Choroid plexus epithelial cell (primary cell): ENCODE measurements around a stretch of chr4.

DNA sequence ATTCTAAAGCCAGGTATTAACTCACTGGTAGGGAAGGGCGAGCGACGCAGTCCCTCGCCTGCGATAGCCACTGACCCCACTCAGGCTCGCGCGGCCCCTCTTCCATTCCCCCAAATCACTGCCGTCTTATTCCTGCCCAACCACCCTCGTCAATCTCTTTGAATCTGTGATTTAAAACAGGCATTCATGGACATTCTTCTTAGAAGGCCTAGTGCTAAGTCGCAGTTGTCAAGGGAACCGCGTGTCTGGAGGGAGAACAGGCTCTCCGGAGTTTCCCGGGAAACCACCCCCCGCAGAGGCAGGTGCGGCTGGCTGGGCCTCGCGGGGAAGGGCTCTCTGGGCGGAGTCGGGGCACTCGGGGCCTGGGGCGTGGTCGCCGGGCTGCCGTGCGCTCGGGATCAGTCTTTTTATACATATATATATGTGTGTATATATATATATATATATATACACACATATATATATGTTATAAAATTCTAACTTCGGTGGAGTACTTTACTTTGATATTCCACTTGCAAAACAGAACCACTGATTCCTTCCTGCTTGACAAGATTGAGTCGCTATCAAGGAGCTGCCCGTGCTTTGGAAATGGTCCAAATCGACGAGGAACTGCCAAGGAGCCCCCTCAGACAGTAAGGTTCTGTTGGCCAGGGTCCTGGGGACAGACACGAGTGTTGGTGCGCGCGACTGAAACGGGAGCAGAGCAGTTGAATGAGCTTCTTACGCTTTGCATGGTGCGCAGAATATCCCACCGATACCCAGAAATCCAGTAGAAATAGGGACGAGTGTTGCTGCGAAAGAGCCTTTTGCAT, 52.1 kb upstream of the TRIM2 start:
- RRBS = under 1% methylated on average over 8 of the region's 43 CpGs

DNA sequence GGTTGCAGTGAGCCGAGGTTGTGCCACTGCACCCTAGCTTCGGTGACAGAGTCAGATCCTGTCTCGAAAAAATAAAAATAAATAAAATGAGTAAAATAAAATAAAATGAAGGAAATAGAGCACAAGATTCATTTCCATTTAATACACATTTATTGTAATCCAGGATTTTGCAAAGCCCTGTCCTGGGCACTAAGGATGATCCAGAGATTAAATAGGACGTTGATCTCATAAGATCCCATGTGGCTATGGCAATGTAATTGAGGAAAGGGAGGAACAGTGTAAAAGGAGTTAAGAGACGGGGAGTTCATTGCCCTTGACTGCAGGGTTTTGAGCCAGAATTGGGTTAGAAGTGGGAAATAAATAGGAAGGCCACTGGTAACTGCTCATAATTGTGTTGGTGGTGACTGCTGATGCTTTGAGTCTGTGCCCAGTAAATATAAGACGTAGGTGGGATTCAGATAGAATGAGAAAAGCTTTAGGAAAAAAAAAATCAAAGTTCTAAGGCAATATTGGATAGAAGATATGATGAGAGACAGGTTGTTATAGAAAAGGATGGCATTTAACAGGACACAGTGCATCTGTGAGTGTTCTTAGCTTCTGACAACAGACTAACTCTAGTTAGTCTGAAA, 15.7 kb downstream of the TRIM2 start:
- RRBS = no CpG with 5 or more reads among the region's 6 CpGs

- RRBS = no CpG with 5 or more reads among the region's 10 CpGs
Observed at GRCh38 chr4:153471387-153472394, 5.5 kb downstream of the TMEM131L start.

DNA sequence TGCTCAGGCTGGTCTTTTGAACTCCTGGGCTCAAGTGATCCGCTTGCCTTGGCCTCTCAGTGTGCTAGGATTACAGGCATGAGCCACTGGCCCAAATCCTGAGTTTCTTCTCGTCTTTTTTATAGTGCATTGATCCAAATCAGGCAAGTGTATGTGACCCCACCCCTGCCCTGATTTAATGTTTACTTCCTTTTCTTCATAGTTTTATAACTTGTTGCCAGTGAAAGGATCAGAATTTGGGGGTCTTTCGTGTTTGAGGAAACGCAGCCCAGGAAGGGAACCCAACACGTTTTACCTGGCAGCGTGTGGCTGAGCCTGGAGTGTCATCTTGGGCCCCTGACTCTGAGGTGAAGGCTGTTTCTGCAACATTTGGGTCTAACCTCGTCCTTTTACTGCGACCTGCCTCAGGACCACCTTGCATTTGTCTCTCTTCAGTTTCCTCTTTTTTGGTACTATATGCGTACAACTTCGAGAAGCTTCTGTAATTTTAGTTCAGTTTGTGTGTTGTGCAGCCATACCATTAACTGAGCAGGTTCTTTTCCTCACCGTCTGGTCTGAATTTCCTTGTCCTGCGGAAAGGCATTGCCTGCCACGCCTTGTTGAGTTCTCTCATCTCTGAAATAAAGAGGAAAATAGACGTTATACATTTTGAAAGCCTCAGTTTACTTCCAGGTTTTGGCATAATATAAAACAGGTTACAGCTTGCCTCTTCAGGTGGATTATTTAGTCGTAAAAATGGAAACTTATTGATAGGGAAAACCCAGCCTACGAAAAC, 61.5 kb downstream of the TMEM131L start:
- RRBS = no CpG with 5 or more reads among the region's 16 CpGs

DNA sequence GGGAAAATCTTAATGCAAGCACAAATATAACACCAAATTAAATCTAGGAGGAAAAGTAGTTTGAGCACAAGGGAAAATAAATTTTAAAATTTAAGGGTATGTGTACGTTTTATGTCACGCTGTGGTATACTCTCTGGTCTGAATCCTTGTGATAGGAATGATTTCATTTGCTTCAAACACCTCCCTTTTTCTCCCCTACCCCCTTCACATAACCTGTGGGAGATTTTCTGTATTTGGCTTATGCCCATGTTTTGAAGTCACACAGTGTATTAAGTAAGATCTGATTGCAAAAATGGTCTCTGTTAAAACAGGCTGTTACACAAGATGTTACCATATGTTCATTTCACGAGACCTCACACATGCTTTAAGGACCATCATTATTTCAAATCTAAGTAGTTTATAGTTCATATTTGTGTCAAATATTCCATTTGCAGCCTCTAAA, 63.4 kb downstream of the TMEM131L start:
- RRBS = no CpG with 5 or more reads among the region's 3 CpGs

DNA sequence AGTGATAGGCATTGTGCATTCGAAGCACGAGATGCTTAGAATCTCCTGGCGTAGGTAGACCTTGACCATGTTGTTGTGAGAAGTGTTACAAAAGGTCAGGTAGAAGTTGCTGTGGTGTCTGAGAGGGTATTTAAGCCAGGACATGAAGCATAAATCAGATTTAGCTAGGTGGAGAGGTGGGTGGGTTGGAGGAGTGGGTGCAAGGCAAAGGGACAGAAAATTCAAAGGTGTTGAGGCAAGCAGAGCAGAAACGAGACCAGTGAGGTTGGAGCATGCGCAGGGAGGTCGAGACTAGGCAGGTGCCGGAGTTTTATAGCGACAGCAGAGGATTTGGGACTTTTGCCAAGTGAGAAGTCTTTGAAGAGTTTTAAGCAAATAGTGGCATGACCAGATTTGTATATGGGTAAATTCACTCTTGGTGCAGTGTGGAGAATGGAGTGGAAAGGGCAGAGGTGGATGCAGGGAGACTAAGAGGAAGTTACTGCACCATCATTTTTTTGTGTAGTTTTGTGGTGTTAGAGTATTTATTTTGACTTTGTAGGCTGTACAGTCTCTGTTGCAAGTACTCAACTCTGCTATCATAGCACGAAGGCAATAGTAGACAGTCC, 107.0 kb upstream of the TLR2 start:
- RRBS = no CpG with 5 or more reads among the region's 9 CpGs

GRCh38 chr4:153655620-153656407, 28.3 kb upstream of the TLR2 start:
- RRBS = no CpG with 5 or more reads among the region's 6 CpGs

DNA sequence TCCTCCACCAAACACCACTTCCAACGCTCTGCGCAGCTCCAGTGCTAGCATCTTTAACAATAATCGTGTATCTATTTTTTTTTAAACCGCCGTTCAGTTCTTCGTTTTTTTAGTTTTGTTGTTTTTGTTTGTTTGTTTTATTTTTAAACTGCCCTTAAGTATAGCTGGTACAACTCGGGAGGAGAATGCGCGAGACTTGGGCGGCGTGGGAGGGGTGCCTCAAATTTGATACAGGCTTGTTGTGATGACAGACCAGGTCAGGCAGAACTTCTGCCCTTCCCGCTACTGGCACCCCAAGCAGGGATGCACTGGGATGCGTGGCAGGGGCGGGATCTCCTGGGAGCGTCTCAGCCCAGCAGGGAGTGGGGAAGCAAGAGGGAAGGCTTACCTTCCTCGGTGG, 937 bp downstream of the SFRP2 start:
- RRBS = no CpG with 5 or more reads among the region's 16 CpGs

- RRBS = 2% methylated on average over 15 of the region's 66 CpGs
Observed at GRCh38 chr4:153790689-153791837, 2.2 kb upstream of the SFRP2 start.

DNA sequence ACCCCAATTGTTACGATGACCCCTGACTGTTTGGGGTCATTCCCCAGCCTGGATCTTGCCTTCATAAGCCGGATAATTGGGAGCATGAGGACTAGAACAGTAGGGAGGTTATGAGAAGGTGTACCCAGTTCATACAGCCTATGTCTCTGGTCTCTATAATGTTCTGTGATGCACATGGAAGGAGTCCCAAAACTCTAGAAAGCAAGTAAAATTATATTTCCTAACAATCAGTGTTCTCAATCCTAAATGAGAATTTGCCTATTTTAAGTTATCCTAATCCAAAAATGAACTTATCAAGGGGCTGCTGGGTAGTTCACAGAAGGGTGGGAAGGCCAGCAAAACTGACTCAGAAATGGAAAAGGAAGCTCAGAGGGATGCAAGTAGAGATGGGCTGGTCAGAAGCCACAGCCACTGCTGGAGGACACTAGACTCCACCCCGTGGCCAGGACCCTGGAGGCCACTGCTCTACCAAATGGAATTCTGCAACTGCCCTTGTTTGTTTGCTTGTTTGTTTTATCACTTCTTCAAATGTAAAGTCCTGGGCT, 254.9 kb upstream of the SFRP2 start:
- RRBS = no CpG with 5 or more reads among the region's 3 CpGs

DNA sequence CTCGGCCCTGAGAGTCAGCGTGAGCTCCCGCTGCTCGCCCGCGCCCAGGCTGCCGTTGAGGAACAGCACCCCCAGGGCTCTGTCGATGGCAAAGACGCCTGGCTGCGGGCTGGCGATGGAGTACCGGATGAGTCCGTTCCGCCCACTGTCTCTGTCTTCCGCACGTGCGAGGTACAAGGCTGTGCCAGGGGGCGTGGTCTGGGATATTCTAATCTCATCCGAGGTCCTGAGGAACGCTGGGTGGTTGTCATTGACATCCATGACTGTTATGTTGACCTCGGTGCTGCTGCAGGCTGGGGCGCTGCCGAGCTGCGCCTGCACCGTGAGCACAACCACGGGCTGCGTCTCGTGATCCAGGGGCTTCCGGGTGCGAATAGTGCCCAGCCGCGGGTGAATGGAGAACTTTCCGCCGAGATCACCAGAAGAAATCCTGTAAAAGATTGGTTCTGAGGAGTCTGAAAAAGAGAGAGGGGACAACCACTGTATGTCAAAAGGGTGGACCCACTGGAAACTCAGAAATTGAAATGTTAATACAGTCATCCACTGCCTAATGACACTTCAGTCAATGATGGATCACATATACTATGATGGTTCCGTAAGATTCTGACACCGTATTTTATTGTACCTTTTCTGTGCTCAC, 158.4 kb downstream of the DCHS2 start:
- RRBS = no CpG with 5 or more reads among the region's 36 CpGs

- RRBS = no CpG with 5 or more reads among the region's 6 CpGs
Observed at GRCh38 chr4:154550691-154550940, 416 bp upstream of the PLRG1 start.

GRCh38 chr4:154577233-154577798, 13.2 kb downstream of the FGA start:
- RRBS = no CpG with 5 or more reads among the region's 3 CpGs

- RRBS = no CpG with 5 or more reads among the region's 6 CpGs
Observed at GRCh38 chr4:154605486-154606664, 6.6 kb downstream of the FGG start.

- RRBS = no CpG with 5 or more reads among the region's 3 CpGs
Observed at GRCh38 chr4:154615508-154615870, 3.0 kb upstream of the FGG start.

DNA sequence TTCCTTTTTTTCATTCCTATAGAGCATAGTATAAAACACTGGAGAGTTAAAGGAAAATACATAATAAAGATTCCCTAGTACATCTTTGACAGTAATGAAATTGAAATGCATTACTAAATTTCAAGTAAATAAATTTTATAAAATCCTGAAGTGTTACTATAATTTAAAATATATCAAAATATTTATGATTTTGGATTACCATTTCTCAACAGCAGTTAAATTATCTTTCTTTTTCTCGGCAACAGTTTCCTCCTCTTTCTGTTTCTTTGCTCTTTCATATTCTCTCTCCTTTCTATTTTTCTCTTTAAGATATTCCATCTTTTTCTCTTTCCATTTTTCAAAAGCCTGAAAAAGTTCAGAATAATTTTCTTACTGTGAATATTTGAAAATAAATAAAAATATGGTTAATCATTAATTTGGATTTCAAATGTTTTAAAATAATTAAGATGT, 24.0 kb downstream of the MAP9 start:
- RRBS = no CpG with 5 or more reads among the region's 1 CpG

DNA sequence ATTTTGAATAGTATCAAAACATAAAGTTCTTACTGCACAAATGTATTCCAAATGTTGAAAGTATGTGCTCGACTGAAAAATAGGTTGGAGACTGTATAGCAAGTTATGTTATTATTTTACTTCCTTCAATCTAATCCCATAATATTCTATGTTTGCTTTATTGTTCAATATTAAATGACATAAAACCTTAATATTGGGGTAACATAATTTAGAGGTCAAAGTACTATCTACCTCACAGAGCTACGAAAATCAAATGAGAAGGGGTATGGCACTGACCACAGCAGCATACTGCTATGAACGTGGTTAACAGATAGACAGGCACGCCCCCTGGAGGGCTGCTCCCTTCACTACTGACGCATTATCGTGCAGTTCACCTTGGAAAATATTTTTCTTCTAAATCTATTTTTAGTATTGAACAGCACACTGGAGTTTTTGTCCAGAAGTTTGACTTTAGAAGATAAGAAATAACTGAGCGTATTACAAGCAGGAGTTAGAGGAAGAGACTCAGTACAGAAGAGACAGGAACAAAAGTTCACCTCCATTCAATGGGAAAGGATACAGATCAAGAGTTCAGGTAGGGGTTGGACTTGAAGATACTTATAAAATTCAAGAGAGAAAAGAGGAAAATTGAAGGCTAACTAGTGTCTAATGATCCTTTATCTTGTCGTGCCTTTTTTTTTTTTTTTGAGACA, 22.8 kb downstream of the MAP9 start:
- RRBS = no CpG with 5 or more reads among the region's 8 CpGs

DNA sequence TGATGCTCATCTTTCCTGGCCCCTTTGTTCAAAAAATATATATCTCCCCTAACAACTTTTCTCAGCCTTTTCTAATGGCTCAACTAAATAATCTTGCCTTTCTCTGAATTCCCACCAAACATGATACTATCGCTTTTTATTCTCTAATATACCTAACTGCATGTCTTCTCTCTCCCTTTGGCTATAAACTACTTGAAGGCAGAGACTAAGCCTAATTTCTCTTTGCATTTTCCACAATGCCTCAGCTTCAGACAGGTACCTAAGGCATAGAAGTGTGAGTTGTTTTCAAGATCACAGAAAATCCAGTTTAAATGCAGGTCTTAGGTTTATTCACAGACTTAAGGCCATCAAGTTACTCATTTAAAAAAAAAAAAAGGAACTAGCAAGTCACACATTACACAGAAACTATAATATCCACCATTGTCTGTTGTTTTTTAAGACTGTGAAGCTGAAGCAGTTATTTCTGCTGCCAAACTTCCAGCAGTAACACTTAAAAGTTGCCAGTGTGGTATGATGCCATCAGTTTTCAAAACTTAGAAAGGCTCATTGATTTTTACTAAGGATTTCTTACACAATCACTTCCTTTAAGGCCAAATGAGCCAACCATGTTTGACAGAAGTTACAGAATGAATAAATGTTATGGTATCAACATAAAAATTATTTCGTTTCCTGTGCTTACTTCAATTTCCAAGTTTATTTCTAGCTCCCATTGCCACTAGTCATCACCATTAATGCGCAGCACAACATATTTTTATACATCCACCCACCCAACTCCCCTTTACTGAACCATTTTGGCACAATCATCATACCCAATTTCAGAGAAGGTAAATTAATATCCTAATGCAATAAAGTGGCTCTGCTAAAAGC, 13.4 kb downstream of the PDGFC start:
- RRBS = no CpG with 5 or more reads among the region's 3 CpGs

DNA sequence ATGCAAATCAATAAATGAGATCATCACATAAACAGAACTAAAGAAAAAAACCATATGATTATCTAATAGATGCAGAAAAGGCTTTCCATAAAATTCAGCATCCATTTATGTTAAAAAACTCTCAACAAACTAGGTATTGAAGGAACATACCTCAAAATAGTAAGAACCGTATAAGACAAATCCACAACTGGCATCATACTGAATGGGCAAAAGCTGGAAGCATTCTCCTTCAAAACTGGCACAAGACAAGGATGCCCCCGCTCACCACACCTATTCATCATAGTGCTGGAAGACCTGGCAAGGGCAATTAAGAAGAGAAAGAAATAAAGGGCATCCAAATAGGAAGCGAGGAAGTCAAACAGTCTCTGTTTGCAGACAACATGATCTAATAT, 142.6 kb downstream of the GASK1B start:
- RRBS = no CpG with 5 or more reads among the region's 3 CpGs